Natural killer cell (primary cell): Measurements from ENCODE around the gene FAM43B.

GRCh38 chr1:19209273-19209949 lies 655 bp downstream of the UBR4 start:
- PRO-cap: no peak

GRCh38 chr1:19270264-19271077 lies 18.1 kb downstream of the AKR7A3 start:
- PRO-cap: no peak

DNA sequence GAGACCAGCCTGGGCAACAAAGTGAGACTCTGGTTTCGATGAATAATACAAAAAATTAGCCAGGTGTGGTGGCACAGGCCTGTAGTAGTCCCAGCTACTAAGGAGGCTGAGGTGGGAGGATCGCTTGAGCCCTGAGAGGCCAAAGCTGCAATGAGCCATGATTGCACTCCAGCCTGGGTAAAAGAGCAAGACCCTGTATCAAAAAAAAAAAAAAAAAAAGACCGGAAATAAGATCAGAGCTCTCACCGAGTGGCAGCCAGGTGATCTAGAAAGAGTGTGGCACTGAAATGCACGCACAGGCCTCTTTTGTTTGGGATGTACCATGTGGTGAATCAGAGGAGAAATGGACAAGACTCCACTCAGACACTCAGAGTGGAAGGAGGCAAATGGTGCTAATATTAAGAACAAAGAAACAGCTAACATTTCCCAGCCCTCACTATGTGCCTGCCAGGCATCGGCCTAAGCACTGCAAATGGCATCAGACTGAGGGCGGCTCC lies 16.0 kb downstream of the AKR7A3 start:
- PRO-cap: no peak

- PRO-cap: no peak
These were observed 14.5 kb downstream of the AKR7A3 start for GRCh38 chr1:19273973-19274560.

DNA sequence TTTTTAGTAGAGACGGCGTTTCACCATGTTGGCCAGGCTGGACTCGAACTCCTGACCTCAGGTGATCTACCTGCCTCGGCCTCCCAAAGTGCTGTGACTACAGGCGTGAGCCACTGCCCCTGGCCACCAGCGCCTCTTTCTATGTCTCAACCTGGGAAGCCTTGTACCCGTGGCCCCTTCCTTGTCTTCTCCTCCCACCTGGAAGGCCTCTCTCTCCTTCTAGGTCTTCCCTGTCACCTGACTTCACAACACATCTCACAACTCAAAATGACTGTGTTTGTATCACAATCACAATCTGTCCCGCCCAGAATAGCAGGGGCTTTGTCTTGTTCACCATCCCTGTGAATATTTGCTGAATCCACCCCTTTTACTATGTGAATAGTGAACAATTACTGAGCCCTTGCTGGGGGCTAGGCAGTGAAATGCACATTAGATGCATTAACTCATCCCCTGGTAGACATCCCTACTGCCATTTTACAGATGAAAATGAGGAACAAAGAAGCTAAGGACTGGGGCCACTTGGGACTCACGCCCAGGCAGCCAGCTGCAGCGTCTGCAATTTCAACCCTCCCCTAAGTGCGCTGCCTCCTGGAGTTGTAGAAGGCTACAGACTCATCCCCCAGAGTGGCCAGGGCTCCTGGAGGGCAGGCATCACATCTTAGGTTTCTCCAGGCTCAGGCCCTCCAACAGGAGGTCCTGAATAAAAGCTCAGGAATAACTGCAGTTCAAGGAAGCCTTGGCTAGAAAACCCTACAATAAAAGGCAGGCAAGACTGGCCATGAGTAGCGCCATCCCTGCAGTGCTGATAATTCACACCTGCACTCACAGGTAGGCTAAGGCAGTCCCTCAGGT lies 31.7 kb downstream of the CAPZB start:
- PRO-cap: no peak

DNA sequence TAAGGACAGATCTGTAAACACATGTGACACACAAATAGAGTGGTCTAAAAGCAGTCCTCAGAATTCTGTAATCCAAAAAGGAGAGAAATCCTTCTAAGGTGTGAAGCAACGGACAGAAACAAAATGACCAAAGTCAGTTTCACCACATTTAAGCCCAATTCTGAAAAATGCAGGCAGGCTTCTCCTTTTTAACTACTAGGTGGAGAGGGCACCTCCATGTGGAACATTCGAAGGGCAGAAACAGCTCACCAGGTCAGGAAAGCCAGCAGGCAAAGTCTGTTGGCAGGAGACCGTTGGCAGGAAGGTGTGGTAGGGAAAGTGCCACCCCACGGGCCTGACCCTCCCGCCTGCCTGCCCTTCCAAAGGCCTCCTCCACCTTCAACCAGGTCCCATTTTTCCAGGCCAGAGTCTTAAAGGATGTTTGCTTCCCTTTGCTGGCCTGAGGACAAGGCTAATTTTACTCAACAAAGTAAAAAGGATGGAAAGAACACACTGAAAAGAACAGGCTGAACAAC lies 26.6 kb downstream of the CAPZB start:
- PRO-cap: no peak

GRCh38 chr1:19479710-19480420 lies 5.5 kb downstream of the CAPZB start:
- PRO-cap: no peak

- PRO-cap: no peak
These were observed 9.7 kb upstream of the CAPZB start for GRCh38 chr1:19494823-19495656.

DNA sequence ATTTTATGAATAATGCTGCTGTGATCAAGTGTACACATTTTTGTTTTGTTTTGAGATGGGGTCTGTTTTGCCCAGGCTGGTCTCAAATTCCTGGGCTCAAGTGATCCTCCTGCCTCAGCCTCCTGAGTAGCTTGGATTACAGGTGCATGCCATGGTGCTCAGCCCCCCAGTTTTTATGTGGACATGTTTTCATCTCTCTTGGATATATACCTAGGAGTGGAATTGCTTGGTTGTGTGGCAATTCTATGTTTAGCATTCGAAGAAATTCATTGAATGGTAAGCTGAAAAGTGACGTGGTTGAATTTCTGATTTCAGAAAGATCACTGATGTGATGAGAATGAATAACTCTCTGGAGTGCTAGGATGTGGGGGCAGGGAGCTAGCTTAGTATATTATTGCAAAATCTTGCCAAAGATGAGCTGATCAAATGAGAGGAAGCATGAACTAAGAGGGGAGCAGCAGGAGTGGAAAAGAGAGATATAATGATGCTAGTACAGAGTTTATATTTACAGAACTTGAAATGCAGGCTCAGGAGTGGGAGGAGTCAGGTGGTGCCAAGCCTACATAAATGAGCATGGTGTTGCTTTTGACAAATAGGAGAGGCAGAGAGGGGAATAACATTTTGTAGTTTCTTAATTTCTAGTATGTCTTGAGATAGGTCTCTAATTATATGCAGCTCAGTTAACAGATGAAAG lies 9.1 kb downstream of the MICOS10 start:
- PRO-cap: no peak

GRCh38 chr1:19640742-19641319 lies 3.3 kb upstream of the NBL1 start:
- PRO-cap: no peak

GRCh38 chr1:19650335-19650804 lies 6.3 kb downstream of the NBL1 start:
- PRO-cap: no peak

GRCh38 chr1:19798747-19799253 lies 916 bp downstream of the TMCO4 start:
- PRO-cap: no peak

GRCh38 chr1:19878648-19879173 lies 3.5 kb upstream of the OTUD3 start:
- PRO-cap: no peak

- PRO-cap: no peak
These were observed 7.9 kb downstream of the OTUD3 start for GRCh38 chr1:19890055-19890546.

DNA sequence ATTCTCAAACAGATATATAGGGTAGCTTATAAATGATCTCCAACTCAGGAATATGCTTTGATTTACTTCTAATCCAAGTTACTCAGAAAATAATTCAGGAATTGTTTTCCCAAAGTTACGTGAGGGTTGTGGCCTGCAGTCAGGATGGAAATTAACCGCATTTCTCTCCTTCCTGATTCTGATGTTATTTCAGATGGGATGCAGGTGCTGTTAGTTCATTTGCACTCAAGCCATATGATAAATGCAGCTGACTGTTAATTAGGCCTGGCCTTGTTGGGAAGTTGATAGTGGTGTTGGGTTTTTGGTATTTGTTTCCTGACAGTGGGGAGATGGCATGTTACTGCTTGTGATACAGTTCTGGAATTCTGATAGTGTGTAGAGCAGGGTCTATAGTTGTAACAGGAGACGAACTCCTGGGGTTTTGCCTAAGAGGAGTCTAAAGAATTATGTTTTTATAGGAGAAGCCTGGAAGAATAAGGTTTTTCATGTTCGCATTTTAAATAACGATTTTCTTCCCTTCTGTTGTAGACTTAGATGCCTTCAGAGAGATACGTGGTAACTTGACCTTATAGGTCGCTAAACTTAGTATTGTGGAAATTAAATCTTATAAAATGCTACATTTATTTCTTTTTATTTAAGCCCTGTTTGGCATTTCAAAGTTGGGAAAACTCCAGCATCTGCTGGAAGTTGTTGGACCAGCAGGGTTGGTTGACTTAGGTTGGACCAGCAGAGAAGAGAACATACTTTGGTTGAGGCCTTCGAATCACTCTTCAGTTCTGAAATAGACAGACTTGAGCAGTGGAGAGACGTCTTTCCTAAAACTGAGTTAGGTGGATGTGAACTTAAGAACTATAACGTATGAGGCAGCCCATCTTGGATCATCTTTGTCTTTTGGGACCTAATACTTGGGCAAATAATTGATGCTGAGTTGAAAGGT lies 15.0 kb downstream of the PLA2G2E start:
- PRO-cap: no peak

DNA sequence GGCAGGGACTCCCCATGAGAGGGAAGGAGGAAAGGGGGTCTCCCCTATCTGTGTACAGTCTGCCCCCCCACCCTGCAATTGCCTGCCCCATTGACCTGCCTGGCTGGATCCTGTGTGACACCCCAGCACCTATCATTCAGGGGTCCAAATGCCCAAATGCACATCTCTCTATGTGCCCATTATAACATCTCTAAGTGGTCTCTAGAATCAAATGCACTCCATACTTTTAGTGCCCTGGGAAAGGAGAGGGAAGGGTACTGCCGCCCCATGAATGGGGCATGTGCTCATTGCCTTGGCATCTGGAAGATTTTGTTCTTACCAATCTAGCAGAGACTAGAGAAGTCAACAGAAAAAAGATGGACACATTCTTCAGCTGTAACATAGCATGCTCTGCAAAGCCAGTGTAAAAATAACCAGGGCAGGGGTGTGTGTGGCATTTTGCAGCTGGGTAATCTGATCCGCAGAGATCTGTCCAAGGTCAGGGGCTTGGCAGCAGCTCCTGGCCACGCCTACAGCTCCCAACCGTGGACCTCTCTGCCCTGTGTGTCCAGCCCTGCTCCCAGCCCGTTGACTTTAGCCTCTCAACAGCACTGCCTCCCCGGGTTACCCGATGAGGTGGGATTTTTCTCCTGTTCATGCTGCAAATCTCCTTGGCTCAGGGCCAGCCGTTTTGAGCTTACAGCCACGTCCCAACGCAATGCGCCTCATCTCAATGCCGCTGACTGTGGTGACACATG lies 67.9 kb downstream of the VWA5B1 start:
- PRO-cap: no peak

DNA sequence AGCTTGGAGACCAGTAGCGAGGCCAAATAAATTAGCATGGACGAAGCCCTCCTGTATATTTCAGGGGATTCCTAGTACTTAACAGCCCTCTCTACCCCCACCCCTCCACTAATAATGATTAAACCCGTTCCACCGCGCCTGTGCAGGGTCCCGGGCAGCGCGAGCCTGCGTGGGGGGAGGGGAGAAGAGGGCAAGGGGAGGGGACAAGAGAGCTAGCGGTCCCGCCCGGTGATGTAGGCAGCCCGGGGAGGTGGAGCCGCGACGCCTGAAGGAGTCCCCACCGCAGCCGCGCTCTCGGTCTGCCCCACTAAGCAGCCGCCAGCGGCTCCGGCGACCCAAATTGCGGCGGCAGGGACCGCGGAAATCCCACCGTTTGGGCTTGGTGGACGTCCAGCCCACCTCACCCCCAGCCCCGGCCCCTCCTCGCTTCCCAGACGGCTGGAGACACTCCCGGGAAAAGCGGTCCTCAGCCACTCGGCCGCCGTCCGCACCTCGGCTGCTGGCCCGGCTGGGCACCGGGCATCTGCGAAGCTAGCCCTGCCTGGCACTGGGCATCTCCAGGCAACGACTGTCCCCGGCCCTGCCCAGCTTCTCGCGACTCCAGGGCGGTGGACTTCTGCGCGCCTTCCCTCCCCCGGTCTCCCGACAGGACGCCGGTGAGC lies at the start of gene FAM43B:
Gene FAM43B (plus strand): TSS at position 297 of the 662 bp plus-strand sequence.
- PRO-cap: no peak

GRCh38 chr1:20648952-20649681 lies 12.1 kb downstream of the DDOST start:
- PRO-cap: no peak

GRCh38 chr1:20810432-20811169 lies 23.5 kb upstream of the HP1BP3 start:
- PRO-cap: no peak

DNA sequence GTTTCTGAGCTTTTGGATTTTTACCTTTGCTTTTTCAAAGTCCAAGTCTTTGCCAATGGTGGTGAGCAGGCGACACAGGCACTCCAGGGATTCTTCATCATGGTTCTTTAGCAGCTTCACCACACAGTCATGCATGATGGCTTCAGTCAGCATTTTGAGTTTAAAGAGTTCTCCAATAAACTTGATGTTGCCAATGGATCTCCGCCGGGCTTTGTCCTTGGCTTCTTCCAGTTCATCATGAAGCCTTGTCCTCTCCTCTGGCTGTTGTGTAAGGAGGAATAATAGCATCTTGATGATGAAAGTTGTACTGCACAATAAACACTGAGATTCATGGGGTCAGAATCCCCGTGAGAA lies 77.3 kb upstream of the HP1BP3 start:
- PRO-cap: no peak